Tibial nerve (tissue), 3 donors: Measurements from ENCODE around the gene SOCS2.

GRCh38 chr12:92218498-92218731, 72.8 kb upstream of the BTG1 start:
- PRO-cap: no peak
- RAMPAGE, long total RNA, 3 experiments: no peak in any of the 3 experiments

GRCh38 chr12:92416539-92416839, 270.8 kb upstream of the BTG1 start:
- PRO-cap: no peak
- RAMPAGE, long total RNA, 3 experiments: no peak in any of the 3 experiments

DNA sequence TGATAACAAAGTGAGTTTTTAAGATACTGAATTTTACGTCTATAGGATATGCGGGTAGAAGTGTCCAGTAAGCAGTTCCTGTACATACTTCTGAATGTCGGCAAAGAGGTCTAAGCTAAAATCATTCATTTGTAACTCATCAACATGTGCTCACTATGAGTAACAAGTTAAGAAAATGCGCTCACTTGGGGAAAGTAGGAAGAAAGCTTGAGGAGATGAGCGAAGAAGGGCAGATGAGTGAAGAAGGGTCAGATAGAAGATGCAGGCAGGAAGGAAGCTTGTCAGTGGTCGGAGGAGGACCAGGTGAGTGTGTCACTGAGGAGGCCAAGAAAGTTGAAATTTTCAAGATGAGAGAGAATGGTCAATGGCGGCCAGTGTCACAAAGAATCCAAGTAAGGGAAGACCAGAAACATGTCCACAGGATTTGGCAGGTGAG, 145.7 kb upstream of the PLEKHG7 start:
- PRO-cap: no peak
- RAMPAGE, long total RNA, 3 experiments: no peak in any of the 3 experiments

- PRO-cap: no peak
- RAMPAGE, long total RNA, 3 experiments: start-site peak on the minus strand in 1 of 3 experiments, at chr12:92786236-92787374 at its widest, 5 reads per replicate
Measured at GRCh38 chr12:92785927-92787261, 83.6 kb downstream of the PLEKHG7 start.

GRCh38 chr12:92824089-92824460, 105.0 kb downstream of the EEA1 start:
- PRO-cap: no peak
- RAMPAGE, long total RNA, 3 experiments: no peak in any of the 3 experiments

DNA sequence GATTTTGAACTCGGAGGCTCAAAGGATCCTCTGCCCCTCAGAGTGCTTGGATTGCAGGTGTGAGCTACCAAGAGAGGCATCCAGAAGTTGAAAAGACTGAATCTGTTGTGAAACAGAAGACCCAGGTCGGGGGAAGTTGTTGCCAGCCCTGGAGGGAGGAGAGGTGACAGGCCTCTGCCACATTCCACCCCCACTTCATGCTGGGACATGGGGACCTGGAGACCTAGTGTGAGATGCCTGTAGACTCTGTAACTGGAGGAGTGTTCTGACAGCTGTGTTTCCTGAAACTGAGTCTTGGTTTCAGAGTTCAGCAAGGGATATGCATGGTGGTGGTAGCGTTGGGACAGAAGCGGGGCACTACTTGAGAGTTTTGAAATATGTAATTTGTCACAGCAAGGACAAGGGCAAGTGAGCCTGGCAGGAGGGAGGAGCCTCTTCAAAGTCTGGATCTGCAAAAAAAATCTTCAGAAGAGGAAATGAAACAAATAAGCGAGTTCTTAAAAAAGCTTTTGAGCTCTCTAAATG, 58.8 kb upstream of the EEA1 start:
- PRO-cap: no peak
- RAMPAGE, long total RNA, 3 experiments: no peak in any of the 3 experiments

GRCh38 chr12:93005702-93006330, 76.7 kb upstream of the EEA1 start:
- PRO-cap: no peak
- RAMPAGE, long total RNA, 3 experiments: no peak in any of the 3 experiments

- PRO-cap: no peak
- RAMPAGE, long total RNA, 3 experiments: no peak in any of the 3 experiments
Measured at GRCh38 chr12:93018636-93019275, 89.7 kb upstream of the EEA1 start.

DNA sequence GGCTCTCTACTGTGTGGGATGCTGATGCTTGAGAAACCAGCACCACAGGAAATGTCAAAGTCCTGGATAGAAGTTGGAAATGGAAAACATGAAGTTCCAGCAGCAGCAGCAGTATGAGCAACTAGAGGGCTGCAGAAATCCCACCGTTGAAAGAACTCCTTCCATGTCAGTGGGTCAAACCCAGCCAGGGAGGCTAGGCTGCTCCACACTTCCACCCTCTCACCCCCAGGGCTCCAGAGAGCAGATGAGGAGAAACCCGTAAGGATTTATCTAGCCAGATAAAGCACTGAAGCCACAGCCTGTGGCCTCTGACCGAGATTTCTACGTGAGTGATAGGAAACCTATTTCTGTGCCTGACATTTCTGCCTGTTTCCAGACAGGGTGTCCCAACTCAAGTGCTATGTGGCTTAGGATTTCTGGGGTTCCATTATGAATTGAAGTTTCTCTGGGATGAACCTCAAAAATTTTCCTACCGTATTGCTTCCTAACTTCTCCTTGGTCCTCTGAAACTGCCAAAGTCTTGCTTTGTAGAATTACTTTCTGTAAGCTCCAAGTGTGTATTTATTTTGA, 100.0 kb upstream of the EEA1 start:
- PRO-cap: no peak
- RAMPAGE, long total RNA, 3 experiments: no peak in any of the 3 experiments

DNA sequence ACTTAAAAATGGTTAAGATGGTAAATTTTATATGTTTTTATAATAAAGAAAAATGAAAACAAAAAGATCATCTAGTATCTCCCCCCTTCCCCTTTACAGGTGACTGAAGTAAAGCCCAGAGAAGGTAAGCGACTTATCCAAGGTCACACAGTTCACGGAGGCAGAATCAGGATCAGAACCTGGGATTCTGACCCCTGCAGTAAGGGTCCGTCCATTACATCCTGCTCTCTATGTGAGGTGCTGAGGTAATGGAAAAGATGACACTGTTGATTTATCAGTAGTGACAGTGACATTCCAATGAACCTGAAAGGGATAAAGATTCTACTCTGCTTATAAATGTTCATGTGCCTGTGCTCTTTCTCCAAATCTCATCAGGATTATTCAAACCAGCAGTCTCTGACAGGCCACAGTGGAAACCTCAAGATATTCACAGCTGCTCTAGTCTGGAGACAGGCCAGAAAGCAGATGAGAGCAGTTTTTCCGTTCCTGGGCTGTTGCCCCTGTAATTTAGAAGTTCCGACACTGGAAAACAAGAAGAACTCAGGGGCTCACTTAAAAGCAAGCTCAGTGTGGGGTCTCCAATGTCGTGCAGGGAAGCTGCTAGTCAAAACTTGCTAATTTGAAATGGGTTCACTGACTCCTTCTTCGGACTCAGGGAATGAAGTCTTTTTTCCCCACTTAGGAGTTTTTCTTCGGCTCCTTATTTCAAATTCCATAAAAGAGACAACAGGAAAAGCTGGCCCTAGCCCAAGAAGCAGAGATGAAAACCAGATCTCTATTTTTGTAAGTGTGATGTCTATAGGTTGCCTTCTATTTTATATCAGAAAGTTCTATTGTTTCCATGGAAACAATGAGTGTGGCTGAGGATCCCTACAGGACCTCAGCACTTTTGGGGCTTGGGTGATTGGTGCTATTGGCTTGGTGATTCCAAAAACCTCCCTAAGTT, 131.8 kb upstream of the EEA1 start:
- PRO-cap: no peak
- RAMPAGE, long total RNA, 3 experiments: no peak in any of the 3 experiments

DNA sequence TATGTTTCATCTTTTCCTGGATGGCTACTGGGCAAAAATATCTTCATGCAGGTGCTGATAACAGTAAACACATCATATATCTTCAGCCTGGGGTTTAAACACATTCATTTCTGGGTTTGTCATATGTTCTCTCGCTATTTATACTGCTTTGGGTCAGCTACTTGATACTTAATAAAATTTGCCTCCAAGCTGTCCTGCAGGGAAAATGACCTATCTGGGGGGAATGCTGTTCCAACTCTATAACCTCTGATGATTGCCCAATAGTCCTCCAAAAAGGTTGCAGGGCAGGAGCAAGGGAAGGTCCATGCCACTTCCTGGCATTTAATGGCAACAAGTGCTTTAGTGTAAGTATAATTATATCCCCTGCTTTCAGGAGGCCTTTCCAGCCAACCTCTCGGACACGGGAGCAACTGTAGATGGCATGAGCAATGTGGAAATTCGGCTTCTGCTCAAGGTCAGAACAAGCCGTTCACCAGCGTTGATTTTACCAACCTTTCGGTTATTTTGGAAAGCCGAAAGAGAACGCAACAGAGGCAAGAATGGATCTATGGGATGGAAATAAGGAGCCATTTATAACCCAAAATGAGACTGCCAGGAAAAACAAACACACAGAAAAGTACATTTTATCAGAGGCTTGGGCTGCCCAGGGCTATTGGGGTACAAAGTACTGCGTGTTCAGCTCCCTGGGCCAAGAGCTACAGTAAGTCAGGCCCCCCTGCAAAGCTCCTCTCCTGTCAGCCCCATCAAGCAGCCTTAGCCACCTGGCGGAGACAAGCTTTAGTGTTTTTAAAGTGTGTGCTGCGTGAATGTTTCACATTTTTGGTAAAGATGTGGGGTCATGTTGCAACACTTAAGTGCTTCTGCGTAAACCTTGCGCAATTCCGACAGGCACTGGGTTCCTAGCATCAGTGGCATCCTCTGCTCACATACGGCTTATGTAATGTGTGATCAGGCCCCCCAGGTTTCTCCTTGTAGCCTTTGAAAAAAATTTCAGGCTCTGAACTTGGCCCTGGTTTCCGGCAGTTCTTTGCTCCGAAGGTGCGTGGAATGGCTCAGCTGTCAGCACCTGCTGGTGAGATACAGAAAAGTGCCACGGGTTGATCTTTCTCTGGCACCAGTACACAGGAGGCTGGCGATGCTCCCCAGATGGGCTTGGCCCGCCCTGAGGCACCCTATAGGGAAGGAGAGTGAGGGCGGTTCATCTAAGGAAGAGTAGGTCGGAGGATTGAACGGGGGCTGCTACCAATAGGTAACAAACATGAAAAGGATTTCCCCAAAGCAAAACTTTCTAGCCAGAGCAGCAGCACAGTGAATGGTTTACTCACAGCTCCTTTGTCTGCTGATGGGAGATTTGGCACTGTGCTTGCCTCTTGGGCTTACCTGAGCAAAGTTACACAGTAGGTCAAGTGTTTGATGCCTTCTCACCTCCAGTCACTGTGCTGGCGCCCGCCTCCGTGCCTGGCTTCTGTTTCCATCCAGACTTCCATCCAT, 198.5 kb upstream of the EEA1 start:
- PRO-cap: no peak
- RAMPAGE, long total RNA, 3 experiments: no peak in any of the 3 experiments

DNA sequence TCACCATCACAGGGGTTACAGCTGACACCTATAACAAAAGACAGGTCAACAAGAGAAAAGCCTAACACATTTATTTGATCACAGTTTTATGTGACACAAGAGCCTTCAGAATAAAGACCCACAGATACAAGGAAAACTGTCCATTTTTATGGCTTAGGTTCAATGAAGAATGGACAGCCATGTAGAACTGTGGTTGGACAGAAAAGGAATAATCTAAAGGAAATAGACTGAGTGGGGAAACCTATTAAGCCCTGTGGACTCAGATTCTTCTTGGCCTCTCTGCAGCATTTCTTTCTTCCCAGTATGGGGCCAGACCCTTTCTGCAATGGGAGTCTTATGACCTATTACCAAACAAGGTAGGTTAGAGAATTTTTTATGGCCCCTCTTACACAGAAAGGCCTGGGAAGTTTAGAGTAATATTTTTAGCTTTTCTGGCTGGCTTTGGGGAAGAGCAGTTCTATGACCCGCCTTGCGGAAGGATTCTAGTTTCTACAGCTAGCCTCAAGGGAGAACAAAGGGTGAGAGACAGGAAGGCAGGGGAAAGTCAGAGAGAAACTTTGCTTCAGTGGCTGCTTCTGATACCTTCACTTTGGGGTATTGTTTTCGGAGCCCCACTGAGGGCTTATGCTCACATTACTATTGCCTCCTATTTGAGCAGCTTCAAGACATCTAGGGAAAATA, 80.9 kb upstream of the NUDT4 start:
- PRO-cap: no peak
- RAMPAGE, long total RNA, 3 experiments: no peak in any of the 3 experiments

- PRO-cap: no peak
- RAMPAGE, long total RNA, 3 experiments: no peak in any of the 3 experiments
Measured at GRCh38 chr12:93381421-93382077, 3.8 kb downstream of the NUDT4 start.

- PRO-cap: no peak
- RAMPAGE, long total RNA, 3 experiments: no peak in any of the 3 experiments
Measured at GRCh38 chr12:93448879-93449184, 7.1 kb upstream of the UBE2N start.

DNA sequence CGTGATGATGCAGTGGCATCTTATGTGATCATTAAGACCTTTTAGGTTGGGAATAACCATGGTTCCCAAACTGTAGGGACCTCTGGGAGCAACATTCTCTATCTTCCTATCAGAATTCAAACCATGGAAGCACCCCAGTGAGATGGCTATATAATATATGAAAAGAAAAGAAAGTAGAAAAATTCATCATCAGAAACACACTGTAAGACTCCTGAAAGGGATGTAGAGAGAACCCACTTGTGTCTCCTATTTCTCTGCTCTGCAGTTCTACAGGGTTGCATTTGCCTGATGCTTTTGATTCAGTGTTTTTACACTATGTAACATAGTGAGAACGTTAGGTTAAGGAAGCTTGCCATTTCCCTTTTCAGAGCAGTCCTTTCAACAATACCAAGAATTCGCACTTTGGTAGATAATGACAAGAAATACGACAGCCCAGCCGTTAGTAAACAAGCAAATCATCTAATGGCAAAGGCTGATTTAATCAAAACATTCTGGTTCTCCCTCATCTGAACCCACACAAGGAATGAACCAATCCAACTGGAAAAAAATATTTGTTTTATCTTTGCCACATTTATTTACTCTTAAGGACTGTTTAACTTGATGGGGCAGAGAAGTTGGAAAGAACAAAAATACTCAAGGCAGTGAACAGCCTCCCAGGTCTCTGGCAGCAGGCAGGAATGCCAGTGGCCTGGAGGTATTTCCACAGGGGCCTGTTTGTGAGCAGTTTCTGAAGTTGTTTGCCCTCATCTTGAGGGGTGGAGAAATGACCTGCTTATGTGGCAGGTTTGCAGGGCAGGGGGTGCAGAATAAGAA, 30.8 kb upstream of the SOCS2 start:
- PRO-cap: no peak
- RAMPAGE, long total RNA, 3 experiments: no peak in any of the 3 experiments

DNA sequence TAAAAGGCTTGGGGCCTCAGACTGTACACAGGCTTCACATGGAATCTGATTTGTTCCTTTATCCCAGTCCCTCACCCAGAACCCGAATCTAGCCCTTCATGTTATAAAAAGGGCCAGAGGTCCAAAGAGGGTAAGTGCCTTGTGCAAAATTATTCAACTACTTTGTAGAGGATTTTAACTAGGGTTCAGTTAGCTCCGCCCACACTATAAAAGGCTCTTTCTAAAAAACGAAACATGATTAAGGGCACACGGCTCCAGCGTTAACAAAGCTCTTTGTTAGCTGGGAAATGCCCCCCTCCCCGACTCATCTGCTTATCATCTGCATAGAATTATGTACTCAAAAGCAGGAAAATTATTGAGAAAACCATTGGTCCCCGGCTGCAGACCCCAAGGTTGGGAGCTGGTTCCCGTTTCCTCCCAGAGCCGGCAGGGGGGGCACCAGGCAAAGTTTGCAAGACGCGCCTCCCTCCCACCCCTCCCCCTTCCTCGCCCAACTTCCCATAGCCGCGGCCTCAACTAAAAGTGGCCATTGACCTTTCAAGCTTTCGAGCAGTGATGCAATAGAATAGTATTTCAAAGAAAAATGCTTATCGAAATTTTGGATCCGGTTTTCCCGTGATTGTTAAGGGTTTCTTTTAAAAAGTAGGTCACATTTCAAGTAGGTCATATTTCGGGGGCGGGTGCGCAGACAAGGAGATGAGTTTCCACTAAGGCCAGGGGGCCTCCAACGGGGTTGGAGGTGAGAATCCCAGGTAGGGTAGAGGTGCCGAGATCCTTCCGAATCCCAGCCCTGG, 3.0 kb upstream of the SOCS2 start:
- PRO-cap: no peak
- RAMPAGE, long total RNA, 3 experiments: start-site peak on the plus strand in 2 of 3 experiments, centred at positions 620 to 664 of the sequence, 5 to 9 reads per replicate

GRCh38 chr12:93572255-93573076, at the start of gene SOCS2:
Gene SOCS2, plus strand, starts transcription at chr12:93572675.
- PRO-cap: no peak
- RAMPAGE, long total RNA, 3 experiments: start-site peak on the plus strand in 2 of 3 experiments, at chr12:93572521-93572968 at its widest, 5 to 39 reads per replicate

DNA sequence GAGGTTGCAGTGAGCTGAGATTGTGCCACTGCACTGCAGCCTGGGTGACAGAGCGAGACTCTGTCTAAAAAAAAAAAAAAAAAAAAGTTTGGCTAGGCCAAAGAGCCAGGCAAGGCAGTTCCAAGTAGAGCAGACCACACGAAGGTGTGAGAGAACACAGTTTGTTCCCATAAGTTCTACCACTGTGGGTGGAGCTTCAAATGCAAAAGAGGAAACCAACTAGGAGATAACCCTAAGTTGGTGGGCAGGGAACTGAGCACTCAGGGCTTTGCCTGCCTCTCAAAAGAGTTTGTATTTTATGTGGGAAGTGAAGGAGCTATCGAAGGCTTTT, 15.1 kb downstream of the SOCS2 start:
- PRO-cap: no peak
- RAMPAGE, long total RNA, 3 experiments: no peak in any of the 3 experiments

DNA sequence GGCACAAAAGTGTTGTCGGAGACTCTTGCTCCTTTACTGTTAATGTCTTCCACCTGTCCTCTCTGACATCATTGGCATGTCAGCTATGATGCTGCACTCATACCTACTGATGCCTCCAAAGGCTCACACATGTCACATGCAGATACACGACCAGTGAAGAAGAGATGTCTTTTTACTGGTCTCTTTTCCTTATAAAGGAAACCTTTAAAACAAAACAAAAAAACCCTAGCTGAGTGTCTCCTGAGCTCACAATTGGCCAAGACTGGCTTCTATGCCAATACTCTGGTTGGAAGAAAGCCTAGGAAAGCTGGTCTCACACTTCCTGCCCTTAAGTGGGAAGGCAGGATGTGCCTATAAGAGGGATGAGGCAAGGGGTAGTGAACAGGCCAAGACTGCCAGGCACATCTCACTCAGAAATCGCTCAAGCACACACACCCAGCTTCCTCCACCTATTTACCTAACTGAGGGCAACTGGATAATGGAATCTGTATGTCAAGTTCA, 49.9 kb downstream of the SOCS2 start:
- PRO-cap: no peak
- RAMPAGE, long total RNA, 3 experiments: no peak in any of the 3 experiments

DNA sequence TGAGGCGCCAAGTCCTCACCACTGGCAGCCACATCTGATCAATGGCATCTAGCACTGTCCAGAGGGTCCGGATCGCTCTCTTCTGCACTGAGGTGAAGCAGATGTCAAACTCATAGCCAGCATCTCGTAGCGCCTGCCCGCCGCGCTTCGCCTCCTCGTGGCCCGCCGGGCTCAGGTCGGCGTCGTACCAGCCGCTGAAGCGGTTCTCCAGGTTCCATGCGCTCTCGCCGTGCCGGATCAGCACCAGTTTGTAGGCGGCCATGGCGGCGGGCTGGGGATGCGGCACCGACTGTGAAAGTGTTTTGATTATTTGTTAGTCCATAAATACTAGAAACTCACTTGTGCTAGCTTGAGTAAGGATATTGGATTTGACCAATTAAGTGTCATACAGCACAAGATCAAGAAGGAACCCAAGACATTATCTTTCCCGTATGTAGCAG, 35.8 kb upstream of the CRADD start:
- PRO-cap: no peak
- RAMPAGE, long total RNA, 3 experiments: no peak in any of the 3 experiments